Islet of Langerhans (tissue), 1 donor: ENCODE results near the genes ZNF557 and TIMM44.

DNA sequence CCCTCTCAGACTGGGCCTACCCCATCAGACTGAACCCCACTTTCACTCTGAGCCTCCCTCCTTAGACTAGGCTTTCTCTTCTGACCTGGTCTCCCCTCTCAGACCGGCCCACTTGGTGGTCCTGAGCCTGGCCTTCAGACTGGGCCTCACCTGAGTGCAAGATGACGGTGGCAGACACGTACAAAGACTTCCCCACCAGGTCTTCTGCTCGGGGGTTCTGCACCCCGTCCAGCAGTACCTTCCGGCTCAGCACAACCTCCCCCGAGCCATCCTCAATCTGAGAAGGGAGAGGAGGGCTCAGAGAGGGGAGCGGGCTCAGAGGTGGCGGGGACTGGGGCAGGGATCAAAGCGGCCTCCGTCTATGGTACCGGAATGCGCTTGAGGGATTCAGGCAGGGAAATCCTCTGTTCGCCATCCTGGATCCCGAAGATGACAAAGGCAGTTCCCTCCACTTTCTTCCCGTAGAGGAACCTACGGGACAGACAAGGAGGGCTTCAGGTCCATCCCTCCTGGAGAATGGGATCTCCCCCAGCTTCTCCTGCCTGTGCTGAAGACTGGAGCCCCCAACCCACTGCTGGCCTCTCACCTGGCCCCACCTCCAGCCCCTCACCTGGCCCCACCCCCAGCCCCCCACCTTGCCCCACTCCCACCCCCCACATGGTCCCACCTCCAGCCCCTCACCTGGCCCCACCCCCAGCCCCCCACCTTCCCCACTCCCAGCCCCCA is 7.2 kb downstream of the C3 start:
- RRBS: no CpG with 5 or more reads among the region's 17 CpGs

DNA sequence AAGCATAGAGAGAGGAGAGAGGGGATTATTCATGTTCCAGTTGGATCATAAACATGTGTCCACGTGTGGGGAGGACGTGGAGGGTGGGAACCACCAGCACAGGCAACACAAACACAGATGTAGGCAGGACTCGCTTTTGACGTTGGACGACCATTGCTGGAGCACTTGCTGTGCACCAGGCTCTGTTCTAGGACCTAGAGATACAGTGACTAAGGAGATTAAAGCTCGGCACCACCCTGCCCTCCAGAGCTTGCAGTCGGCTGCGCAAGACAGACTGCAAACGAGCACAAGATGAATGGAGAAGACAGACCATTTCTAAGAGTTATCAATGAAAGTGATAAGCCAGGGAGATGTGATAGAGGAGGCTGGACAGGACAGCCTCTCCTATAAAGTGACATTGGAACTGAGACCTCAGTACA is 775 bp downstream of the SH2D3A start:
- RRBS: no CpG with 5 or more reads among the region's 9 CpGs

- RRBS: 6% methylated on average over 15 of the region's 47 CpGs
Observed at GRCh38 chr19:7069059-7069808, at the start of gene ZNF557. Gene ZNF557, plus strand, starts transcription at chr19:7069703.

- RRBS: no CpG with 5 or more reads among the region's 13 CpGs
Observed at GRCh38 chr19:7159406-7160025, 90.0 kb downstream of the ZNF557 start.

- RRBS: no CpG with 5 or more reads among the region's 17 CpGs
Observed at GRCh38 chr19:7211453-7212056, 82.7 kb downstream of the INSR start.

DNA sequence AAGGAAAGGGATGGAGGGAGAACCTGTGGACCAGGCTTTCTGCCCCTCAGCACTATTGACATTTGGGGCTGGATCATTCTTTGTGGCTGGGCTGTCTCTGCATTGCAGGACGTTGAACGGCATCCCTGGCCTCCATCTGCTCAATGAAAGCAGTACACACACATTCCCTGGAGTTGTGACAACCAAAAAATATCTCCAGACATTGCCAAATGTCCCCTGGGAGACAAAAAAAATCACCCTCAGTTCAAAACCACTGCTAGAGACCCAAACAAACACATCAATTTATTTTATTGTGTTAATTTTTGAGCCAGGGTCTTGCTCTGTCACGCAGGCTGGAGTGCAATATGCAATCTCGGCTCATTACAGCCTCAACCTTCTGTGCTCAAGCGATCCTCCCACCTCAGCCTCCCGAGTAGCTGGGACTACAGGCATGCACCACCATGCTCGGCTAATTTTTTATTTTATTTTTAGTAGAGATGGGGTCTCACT is 43.2 kb downstream of the INSR start:
- RRBS: no CpG with 5 or more reads among the region's 7 CpGs

DNA sequence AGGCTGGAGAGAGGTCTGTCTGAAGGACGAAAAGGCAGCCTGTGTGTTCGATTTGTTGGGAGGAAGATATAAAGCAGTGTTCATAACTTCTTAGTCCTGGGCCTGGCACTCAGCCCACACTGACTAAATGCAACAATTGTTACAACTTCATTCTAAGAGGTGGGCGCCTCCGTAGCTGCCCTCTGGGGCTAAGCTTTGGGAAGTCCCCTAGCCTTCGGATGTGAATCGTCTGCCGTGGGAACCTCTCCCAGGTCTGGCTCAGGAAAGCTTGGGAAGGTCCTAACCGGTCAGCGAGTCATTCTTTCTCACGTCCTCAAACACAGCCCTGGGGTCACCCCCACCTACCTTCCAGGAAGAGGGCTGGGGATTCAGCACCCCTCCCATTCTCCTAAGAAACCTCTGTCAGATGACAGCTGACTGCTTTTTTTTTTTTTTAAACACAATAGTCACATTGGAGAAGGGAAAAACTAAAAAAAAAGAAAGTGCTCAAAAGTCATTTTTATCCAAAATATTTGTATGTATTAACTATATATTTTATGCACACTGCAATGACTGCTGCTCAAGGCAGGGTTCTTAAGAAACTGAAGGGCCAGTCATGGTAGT is 15.0 kb upstream of the ARHGEF18 start:
- RRBS: no CpG with 5 or more reads among the region's 10 CpGs

DNA sequence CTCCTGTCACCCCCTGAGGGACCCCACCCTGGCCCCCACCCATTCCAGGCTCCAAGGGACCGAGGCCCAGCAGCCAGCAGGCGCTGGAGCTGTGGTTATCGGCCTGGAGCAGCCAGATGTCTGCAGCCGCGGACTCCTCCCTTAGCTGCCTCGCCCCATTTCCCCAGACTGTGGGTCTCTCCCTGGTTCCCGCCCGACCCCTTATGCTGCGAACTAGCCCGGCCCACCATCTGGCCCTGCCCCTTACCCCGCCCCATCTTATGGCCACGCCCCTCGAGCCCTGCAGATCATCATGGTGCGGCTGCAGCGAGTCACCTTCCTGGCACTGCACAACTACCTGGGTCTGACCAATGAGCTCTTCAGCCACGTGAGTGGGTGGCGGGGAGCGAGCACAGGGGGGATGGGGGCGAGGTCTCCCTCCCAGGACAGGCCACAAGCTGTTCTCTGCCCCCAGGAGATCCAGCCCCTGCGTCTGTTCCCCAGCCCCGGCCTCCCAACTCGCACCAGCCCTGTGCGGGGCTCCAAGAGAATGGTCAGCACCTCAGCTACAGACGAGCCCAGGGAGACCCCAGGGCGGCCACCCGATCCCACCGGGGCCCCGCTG is 5.7 kb downstream of the PNPLA6 start:
- RRBS: 83% methylated on average over 3 of the region's 28 CpGs

DNA sequence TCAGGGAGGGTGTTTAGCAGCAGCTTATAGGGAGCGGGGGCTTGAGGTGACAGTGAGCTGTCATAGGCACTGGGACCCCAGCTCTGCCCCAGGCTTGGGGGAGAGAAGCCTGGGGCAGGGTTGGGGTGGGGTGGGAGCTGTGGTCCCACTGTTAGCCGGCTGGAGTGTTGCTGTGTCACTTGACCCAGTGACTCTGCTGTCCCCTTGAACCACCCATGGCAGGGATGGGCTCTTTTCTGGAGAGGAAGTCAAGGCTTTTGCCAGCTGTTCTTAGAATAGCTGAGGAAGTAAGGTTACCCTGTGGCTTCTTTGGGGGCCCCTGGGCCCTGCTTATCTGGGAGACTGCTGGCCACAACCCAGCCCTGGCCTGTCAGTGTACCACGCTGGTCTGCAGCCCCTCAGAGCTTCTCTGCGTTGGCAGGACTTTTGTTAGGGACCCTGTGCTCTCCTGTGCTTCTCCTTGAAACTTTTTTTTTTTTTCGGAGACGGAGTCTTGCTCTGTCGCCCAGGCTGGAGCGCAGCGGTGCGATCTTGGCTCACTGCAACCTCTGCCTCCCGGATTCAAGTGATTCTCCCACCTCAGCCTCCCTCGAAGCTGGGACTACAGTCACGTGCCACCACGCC is 9.2 kb downstream of the PNPLA6 start:
- RRBS: no CpG with 5 or more reads among the region's 14 CpGs

- RRBS: no CpG with 5 or more reads among the region's 2 CpGs
Observed at GRCh38 chr19:7545825-7546282, 10.3 kb downstream of the PNPLA6 start.

DNA sequence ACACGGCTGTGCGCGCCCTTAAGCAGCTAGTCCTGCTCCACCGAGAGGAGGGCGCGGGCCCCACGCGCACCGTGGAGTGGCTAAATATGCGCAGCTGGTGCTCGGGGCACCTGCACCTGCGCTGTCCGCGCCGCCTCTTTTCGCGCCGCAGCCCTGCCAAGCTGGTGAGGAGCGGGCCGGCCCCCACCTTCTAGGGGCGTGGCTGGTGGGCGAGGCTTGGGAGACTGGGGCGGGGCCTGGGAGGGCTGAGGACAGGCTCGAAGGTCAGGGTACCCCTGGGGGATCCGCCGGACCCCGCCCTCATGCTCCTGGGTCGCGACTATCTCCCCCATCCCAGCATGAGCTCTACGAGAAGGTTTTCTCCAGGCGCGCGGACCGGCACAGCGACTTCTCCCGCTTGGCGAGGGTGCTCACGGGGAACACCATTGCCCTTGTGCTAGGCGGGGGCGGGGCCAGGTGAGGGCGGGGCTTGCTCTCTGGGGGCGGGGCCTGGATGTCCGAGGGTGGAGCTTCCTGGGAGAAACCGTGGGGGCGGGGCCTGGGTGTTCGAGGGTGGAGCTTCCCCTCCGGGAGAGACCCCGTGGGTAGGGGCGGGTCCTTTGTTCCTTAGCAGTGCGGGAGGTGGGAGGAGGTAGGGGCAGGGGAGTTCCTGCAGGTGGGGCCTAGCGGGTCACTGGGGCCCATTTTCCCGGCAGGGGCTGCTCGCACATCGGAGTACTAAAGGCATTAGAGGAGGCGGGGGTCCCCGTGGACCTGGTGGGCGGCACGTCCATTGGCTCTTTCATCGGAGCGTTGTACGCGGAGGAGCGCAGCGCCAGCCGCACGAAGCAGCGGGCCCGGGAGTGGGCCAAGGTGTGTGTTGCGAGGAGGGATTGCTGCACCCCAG is 19.6 kb downstream of the PNPLA6 start:
- RRBS: 83% methylated on average over 11 of the region's 69 CpGs

GRCh38 chr19:7658238-7658899 is 10.5 kb upstream of the RETN start:
- RRBS: no CpG with 5 or more reads among the region's 9 CpGs

- RRBS: no CpG with 5 or more reads among the region's 5 CpGs
Observed at GRCh38 chr19:7668522-7668979, 298 bp upstream of the RETN start.

GRCh38 chr19:7871260-7872163 is 2.7 kb downstream of the PRR36 start:
- RRBS: no CpG with 5 or more reads among the region's 22 CpGs

DNA sequence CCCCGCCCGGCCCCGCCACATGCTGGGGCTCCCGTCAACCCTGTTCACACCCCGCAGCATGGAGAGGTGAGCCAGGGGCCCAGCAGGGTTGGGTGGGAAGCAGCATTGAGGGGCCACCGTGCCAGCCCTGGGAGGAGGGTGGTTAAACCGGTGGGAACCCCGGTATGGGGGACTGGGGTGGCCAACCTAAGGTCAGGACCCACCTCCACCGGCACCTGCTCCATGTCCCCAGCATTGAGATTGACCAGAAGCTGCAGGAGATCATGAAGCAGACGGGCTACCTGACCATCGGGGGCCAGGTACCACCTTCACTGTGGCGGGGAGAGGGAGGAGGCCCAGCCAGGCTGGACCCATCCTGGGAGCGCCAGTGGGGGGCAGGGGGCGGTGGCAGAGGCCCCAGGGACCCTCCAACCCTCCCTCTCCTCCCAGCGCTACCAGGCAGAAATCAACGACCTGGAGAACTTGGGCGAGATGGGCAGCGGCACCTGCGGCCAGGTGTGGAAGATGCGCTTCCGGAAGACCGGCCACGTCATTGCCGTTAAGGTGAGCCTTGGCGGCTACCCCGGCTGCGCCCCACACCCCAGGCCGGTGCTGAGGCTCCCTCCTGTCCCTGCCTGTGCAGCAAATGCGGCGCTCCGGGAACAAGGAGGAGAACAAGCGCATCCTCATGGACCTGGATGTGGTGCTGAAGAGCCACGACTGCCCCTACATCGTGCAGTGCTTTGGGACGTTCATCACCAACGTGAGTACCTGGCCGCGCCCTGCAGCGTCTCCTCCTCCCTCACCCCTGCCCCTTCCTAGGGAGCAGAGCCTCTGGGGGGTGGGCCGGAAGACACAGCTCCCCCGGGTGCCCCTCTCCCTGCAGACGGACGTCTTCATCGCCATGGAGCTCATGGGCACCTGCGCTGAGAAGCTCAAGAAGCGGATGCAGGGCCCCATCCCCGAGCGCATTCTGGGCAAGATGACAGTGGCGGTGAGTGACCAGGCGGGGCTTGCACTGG is 4.5 kb upstream of the TGFBR3L start:
- RRBS: 81% methylated on average over 9 of the region's 50 CpGs

- RRBS: 95% methylated on average over 3 of the region's 45 CpGs
Observed at GRCh38 chr19:7912396-7913380, 1.9 kb upstream of the TGFBR3L start.

- RRBS: 4% methylated on average over 8 of the region's 57 CpGs
Observed at GRCh38 chr19:7943177-7943905, at the start of gene TIMM44. Gene TIMM44, minus strand, starts transcription at chr19:7943666.

- RRBS: no CpG with 5 or more reads among the region's 16 CpGs
Observed at GRCh38 chr19:8194392-8194965, 14.7 kb upstream of the CERS4 start.

DNA sequence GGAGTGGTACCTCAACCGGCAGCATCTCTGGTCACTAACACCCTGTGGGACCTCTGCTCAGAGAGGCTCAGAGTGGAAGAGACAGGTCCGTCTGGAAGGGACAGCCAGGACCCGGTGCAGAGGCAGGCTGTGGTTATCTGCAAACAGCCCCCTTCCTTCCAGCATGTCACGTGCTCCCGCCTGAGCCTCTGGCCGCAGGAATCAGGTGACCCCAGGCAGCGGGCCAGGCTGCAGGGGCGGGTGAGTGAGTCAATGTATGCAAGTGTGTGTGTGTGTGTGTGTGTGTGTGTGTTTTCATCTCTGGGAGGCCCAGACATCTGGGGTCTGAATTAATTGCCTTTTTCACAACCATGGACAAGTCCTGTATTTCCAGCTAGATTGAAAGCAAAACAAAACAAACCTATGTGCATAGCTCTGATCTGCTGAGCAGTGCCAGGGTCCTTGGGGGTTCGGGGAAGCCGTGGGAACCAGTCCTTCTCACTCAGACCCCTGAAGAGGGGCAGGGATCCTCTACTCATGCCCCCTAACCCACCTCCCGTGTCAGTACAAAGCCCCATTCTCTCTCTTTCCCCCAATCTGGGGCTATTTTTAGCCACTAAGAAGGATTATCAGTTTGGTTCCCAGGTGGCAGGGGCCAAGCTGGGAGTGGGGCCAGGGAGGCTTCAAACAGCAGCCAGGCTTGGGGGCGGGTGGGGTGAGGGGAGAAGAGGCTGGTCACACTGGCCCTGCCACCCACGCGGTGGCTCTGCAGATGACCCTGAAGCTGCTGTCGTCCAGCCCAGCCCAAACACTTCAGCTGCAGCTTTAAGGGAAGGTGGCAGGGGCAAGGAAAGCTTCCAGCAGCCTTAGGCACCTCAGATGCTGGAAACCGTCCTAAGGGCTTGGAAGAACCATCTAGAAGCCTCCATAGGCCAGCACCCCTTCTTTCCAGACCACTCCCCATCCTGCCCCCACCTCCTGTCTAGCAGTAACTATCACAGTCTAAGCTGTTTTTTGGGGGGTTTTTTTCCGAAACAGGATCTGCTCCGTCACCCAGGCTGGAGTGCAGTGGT is 31.5 kb downstream of the CERS4 start:
- RRBS: 17% methylated on average over 3 of the region's 18 CpGs

- RRBS: 28% methylated on average over 16 of the region's 45 CpGs
Observed at GRCh38 chr19:8342044-8343066, 707 bp downstream of the KANK3 start.